Endodermal cell (in vitro differentiated cells): ENCODE results near the genes ETV3L, FCRL5, IFI16, CADM3 and OR10J1.

DNA sequence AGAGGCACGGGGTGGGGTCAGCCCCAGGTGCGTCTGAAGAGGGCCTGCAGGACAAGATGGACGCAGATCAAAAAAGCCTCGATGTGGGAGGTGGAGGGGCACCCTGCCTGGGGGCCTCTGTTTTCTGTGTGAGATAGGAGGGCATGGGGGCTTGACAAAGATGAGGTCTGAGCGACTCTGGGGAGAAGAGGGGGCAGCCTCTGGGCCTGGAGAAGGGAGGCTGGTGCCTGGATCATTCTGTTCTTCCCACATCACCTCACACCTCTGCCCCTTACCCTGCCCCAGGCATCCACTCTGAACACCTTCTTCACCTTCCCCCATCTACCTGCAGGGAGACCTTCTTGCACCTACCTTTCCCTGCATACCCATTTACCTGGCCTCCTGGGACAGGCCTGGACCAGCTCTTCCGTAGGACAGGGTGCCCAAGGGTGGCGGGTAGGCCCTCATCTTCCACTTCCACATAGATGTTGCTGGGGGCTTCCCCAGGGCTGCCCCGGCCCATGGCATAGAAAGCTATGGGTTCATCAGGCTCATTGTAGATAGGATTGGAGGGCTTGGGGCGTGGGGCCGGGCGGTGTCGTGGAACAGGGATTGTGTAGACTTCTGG, 7.7 kb downstream of the SH2D2A start:
- PRO-cap: no peak

DNA sequence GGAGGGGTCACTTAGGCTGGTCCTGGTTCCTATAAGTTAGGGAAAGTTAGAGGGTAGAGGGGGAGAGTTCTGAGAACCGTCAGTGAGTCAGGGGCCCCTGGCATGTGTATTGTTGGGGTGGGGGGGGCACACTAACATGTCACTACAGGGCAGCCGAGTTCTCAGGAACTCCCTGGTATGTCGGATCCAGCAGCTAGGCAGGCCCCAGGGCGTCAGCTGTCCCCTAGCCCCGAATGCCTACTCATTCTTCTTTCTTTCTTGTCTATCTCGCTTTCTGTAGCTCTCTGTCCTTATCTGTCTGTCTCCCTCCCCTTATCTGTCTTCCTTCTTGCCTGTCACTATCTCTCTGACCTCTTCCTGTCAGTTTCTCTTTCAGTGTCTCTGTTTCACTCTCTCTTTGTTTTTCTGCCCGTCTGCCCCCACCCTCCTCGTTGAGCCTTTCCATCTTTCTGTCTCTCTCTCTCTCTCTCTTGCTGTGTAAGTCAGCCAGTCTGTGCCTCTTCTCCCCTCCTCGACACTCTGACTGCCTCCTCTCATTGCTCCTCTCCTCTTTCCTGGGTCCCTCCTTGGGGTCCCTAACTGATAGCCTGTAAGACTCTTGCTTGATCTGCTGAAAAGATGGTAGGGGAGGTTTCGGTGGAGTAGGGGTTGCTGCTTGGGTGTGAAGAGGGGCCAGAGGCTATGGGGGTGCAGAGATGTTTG, 2.4 kb downstream of the NTRK1 start:
- PRO-cap: no peak

- PRO-cap: no peak
Observed at GRCh38 chr1:156892134-156892913, 1.2 kb upstream of the PEAR1 start.

- PRO-cap: no peak
Observed at GRCh38 chr1:156978218-156979204, 58.1 kb downstream of the LRRC71 start.

GRCh38 chr1:157025950-157026421, 19.6 kb downstream of the ARHGEF11 start:
- PRO-cap: no peak

- PRO-cap: no peak
Observed at GRCh38 chr1:157044232-157044974, 1.1 kb downstream of the ARHGEF11 start.

DNA sequence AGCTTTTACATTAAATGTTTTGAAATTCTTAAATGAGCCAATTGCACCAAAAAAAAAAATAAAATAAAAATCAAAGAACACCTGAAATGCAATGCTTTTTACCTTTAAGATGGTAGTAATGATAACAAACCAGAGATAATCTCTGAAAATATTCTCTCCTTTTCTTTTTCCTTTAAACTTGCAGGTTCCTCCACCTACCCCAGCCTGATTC, 606 bp downstream of the ARHGEF11 start:
- PRO-cap: no peak

- PRO-cap: no peak
Observed at GRCh38 chr1:157099664-157100057, at the start of gene ETV3L. Gene ETV3L (minus strand): TSS chr1:157099808.

GRCh38 chr1:157136851-157138130, 904 bp downstream of the ETV3 start:
- PRO-cap: bidirectional peak, plus-strand start at chr1:157137988, minus-strand start at chr1:157137978

DNA sequence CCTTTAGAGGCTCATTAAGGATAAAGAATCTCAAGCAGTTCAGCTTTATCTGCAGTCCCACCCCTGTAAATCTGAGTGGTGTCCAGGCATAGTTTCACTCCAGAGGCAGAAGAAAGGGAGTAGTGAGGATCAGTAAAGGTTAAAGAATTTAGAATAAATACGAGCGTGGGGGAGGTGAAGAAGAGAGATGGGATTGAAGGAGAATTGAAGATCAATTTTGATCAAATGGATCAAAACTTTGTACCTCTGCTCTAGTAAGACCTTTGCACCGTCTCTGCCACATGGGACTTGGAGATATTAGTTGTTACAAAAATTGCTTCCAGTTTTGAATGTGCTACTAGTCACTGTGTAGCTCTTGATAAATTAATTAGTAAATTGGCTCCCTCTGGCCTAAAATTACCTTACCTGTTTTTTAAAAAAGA, 1.1 kb upstream of the ETV3 start:
- PRO-cap: bidirectional peak, plus-strand start at position 154 of the sequence, minus-strand start outside the sequence

- PRO-cap: no peak
Observed at GRCh38 chr1:157148373-157148874, 10.2 kb upstream of the ETV3 start.

GRCh38 chr1:157439240-157439730, 113.0 kb downstream of the FCRL5 start:
- PRO-cap: no peak

DNA sequence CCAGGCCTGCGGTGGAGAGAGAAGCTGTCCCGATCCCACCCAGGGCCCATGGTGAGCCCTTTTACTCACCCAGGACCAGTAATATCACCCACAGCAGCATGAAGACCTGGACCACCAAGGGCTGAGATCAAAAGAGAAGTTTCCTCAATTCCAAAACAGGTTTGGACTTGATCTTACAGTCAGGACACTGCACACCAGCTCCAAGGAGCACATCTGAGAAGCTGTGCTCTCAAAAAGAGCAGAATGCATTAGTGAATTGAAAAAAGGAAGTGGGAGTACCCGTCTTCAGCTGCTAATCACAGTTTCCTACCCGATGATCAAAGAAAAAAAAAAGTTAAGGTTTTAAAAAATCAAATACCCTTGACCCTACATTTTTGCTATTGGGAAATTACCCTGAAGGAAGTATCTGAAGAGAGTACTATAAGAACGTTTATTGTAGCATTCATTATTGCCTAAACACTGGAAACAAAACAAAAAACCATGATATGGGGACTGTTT, at the start of gene FCRL5:
FCRL5 (minus strand) TSS at position 253 of the 498 bp plus-strand sequence.
- PRO-cap: no peak

DNA sequence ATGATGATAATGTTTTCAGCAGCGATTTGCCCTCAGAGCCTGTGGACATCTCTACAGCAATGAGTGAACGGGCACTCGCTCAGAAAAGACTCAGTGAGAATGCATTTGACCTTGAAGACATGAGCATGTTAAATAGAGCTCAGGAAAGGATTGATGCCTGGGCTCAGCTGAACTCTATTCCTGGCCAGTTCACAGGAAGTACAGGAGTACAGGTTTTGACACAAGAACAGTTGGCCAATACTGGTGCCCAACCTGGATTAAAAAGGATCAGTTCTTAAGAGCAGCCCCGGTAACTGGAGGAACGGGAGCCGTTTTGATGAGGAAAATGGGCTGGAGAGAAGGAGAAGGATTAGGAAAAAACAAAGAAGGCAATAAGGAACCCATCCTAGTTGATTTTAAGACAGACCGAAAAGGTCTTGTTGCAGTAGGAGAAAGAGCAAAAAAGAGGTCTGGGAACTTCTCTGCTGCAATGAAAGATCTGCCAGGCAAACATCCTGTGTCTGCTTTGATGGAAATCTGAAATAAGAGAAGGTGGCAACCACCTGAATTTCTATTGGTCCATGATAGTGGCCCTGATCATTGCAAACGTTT, 9.3 kb upstream of the FCRL3 start:
- PRO-cap: no peak

DNA sequence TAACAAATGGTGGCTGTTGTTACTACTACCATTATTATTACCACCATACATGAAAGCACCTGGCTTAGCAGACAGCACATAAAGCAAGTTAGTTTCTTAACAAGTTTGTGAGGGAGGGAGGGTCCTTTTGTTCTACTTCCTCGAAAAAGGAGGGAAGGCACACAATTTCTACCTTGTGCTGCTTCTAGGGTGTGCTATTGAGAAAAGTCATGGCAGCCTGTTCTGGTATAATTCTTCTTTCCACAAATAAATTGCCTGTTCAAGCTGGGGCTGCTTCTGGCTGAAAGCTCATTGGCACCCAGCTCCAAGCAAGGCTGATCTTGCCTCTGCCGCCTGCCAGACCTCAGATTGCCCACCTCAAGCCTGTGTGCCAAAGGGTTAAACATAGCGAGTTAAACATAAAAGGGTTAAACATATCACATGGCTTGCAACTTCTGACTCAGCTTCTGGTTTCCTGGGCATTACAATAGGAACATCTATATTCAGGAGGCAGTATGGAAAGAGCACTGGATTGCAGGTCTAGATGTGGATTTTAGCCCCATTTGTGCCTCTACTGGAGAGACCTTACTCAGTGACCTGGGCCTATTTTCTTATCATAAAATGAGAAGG, 16.1 kb downstream of the KIRREL1 start:
- PRO-cap: no peak

DNA sequence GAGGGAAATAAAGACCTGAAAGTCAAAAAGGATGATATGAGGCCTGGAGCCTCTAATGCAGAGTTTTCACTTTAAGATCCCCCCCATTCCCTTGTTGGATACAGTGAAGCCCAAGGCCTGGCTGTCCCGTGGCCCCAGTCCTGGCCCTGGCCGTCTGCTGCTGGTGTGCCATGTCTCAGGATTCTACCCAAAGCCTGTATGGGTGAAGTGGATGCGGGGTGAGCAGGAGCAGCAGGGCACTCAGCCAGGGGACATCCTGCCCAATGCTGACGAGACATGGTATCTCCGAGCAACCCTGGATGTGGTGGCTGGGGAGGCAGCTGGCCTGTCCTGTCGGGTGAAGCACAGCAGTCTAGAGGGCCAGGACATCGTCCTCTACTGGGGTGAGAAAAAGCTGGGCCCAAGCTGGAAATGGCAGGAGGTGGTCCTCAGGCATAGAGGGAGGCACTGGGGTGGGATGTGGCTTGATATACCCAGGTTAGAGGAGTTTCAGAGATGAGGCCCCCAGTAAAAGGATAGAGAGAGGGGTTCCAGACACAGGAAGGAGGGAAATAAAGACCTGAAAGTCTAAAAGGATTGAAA, 2.2 kb downstream of the CD1D start:
- PRO-cap: no peak

DNA sequence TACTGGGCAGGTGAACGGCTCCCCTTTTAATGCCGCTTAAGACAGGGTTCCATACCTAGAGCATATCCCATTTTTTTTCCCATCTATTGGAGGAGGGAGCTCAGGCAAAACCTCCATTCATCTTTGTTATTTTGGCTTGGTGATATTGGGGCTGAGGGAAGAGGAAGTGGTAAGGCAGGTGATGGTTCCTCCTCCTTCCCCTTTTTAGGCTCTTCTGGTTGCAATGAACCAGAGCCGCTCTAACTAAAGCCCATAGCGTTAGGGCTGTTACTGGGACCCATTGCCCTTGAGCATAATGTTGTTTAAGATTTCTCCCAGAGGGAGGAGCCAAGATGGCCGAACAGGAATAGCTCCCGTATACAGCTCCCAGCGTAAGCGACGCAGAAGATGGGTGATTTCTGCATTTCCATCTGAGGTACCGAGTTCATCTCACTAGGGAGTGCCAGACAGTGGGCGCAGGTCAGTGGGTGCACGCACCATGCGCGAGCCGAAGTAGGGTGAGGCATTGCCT, 21.1 kb downstream of the PYHIN1 start:
- PRO-cap: no peak

DNA sequence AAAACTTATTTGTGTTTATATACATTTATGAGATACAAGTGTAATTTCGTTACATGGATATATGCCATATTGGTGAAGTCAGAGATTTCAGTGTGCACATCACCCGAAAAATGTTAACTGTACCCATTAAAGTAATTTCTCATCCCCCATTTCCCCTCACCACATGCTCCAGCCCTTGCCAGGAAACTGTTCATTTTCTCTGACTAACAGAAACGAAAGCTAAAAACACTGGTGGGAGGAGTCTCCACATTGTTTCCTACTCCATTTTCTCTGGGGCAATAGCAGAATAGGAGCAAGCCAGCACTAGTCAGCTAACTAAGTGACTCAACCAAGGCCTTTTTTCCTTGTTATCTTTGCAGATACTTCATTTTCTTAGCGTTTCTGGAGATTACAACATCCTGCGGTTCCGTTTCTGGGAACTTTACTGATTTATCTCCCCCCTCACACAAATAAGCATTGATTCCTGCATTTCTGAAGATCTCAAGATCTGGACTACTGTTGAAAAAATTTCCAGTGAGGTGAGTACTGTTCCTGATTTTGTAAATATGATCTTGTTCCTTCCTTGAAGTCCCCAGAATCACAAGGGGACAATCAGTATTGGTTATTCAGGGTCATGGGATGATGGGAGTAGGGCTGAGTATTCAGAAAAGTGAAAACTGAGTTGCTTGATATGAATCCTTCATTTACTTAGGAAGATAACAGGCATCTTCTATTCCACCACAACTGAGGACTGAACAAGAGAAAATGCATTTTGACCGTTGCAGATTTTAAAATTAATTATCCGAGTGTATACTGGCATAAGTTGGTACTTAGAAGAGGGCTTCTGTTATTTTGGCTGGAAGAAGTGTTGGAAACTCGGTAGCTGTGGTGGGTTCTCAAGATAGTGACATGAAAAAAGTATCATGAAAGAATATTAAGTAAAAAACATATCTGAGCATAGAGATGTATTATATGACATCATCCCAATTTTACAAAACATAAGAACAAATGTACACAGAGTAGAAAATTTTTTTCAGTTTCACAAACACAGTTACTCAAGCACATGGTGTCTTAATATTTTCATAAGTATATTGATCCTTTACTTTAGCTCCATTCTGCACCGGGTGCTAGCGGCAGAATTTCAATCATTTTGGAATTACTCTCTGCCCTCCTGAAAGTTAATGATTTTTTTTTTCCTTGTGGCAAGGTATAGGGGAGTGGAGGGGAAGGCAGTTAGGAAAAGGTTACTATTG, at the start of gene IFI16:
IFI16 (plus strand) TSS at position 264 of the 1,232 bp plus-strand sequence.
- PRO-cap: no peak

DNA sequence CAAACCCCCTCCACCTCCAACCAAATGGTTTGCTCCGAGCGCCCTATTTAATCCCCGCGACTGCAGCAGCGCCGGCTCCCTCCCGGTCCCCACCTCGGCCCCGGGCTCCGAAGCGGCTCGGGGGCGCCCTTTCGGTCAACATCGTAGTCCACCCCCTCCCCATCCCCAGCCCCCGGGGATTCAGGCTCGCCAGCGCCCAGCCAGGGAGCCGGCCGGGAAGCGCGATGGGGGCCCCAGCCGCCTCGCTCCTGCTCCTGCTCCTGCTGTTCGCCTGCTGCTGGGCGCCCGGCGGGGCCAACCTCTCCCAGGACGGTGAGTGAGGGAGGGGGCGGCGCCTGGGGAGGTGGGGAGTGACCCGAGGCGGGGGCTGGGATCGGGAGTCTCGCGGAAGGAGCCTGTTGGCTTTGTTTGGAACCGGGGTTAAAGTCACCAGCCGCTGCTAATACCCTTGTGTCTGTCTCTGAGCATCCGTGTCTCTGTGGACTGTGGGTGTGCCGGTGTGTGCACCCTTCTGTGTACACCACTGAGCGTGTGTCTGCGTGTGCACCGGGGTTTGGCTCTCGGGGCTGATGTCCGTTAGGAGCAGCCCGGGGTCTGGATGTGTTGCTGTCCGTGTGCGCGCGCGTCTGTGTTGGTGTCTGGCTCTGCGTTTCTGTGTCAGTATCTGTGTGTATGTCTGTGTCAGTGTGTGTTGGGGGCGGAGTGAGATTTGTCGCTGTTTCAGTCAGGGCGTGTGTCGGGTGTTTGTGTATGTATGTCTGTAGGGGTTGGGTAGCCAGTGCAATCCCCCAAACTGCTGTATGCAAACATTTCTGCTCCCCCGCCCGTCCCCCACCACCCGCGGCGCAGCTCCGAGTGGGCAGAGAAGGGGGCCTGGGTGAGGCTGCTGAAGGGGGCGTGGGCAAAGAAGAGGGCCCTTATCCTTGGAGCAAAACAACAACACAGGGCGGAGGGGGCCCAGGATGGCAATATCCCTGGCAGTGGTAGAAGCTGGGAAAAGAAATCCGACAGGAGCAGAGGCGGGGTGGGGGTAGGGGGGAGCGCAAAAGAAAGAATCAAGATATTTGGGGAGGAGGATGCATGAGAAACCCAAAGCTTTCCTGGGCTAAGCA, at the start of gene CADM3:
CADM3 (plus strand) TSS at position 74 of the 1,112 bp plus-strand sequence.
- PRO-cap: unidirectional peak, minus-strand start at position 276 of the sequence; unidirectional peak, minus-strand start at position 630 of the sequence

DNA sequence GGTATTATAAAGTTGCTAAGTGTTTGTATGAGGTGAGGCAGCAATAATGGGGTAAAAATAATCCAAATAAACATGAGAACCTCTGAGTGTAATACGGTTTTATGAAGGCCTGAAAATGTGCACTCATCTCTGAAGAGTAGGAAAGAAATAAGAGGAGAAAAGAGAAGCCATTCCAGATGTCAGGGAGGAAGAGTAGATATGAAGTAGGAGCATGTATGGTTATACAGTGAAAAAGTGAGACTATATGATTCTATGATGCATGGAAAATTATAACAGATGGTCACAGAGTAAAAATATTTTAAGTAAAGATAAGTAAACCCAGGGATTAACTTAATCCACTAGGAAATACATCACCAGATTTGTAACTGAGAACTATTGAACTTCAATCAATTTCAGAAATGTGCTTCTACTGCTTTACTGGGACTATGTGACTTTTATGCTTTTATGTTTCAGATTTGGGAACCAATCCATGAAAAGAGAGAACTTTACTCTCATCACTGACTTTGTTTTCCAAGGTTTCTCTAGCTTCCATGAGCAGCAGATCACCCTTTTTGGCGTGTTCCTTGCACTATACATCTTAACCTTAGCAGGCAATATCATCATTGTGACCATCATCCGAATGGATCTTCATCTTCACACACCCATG, at the start of gene OR10J1:
OR10J1 (plus strand) TSS at position 400 of the 646 bp plus-strand sequence.
- PRO-cap: no peak